Placental epithelial cell (primary cell): ENCODE results near the genes KLHDC4 and CA5A.

DNA sequence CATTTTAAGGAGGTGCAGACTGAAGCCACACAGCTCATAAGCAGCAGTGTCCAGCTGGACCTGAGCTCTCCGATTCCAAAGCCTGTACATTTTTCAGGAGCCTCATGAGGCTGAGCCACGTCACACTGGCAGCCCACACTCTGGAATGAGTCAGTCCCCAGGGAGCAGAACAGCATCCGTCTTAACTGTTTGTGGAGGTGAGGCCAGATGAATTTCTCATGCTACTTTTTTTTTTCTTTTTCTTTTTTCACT, 116.1 kb downstream of the C16orf95 start:
- CAGE, long polyA plus RNA: no peak

- CAGE, long polyA plus RNA: no peak
Measured at GRCh38 chr16:87207551-87208076, 109.6 kb downstream of the C16orf95 start.

DNA sequence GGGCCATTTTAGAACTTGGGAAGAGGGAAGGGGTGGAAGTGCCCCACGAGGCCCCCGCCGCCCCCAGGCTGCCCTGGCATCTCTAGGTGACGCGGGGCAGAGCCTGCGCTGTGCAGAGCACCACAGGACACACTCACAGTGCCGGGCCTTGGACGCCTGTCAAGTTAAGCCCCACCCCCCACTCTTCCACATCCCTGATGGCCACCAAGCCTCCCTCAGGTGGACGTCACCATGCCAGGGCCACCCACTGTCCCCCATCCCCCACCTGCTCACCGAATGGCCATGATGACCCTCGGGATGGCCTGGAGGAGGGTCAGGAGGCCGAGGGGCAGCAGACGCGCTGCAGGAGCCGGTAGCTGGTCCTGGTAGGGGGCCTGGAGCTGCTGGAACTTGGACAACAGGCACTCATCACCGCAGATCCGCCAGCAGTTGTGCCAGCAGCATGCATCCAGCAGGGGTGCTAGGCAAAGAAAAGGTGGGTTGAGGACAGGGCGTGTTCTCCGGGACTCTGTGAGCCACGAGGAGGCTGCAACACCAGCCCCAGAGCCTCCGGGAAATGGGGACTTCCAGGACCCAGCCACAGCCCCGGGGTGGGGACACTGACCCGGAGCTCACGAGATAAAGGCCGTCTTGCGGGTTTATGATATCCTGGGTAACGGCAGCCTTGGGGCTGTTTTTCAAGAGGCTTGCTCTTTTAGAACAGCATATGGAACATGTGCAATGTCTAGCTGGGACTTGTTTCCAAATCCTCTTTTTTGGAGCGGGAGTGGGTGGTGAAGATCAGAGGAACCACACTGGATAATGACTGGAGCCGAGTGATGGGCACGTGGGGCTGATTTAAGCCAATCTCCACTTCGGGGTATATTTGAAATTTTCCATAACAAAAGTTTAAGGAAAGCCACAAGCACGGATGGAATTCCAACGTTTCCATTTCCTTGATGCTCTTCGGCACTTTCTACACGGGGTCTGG, 11.5 kb downstream of the C16orf95 start:
- CAGE, long polyA plus RNA: no peak

- CAGE, long polyA plus RNA: no peak
Measured at GRCh38 chr16:87335935-87336331, 18.7 kb upstream of the C16orf95 start.

GRCh38 chr16:87387909-87388946, 3.9 kb upstream of the MAP1LC3B start:
- CAGE, long polyA plus RNA: no peak

DNA sequence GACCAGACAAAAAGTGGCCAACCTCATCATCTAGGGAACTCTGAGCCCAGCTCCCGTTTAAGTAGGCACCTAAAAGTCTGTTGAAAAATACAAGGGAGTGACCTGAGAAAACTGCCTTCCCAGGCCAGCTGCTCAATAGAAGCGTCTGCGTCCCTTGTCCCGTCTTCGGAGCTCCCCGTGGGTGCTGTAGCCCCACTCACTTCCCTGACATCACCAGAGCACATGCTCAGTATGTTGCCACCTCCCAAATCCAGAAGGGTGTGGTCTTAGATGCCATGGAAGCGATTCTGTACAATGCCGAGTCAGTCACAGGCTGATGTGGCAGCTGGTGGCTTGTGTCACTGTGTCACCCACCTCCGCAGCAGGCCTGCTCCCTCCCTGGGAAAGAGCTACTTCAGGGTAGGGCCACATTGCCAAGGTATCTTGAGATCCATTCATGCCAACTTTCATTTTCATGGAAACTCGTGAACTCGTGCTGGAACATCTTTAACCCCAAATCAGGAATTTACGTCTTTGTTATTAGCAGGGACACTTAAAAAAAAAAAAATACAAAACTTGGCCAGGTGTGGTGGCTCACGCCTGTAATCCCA, 13.2 kb downstream of the MAP1LC3B start:
- CAGE, long polyA plus RNA: no peak

GRCh38 chr16:87487103-87488047, 5.4 kb downstream of the ZCCHC14 start:
- CAGE, long polyA plus RNA: no peak

GRCh38 chr16:87492062-87492517, 734 bp downstream of the ZCCHC14 start:
- CAGE, long polyA plus RNA: no peak

GRCh38 chr16:87551438-87551917, 50.8 kb upstream of the JPH3 start:
- CAGE, long polyA plus RNA: no peak

- CAGE, long polyA plus RNA: no peak
Measured at GRCh38 chr16:87554584-87555499, 47.5 kb upstream of the JPH3 start.

DNA sequence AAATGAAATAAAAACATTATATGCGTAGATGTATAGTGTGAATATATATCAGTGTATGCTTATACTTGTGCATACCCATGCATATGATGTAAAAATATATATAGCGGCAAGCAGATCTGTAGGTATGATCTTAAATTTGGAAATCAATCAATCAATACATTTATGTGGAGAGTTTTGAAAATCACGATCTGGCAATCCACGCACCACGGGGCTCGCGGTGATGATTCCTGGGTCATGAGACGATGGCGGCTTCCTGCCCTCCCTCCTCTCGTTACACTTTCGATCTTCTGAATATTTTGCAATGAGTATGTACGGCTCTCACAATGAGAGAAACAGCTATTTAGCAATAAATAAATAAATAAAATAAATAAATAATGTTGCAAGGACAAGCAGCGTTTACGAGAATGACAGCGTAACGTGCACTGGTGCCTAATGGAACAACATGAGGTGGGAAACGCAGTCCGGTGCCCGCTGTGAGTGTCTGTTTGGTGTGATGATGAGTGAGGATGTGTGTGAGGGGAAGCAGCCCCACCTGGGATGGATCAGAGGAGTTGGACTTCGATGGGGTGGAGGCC, 46.7 kb upstream of the JPH3 start:
- CAGE, long polyA plus RNA: no peak

DNA sequence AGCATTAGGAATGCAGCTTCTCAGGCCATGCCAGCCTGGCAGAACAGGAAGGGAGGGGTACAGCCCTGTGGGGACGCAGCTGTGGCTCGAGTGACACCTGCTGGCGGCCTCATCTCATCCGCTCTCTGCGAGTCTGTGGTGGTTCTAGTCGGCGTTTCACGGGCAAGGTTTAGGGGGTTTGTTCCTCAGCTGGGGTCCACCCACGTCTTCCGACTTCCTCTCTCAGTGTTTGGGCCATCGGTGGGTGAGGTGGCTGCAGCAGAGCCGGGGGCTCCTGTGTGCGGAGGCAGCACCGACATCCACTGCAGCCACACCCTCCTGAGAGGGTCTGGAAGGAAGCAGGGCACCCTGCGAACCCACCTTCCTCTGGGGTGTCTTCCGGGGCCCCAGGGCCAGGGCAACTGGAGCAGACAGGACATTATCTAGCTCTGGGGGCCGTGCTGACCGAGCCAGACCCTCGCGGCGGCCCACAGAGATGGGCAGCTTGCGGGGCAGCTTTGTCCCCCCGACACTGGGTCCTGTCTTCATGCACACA, 33.3 kb downstream of the JPH3 start:
- CAGE, long polyA plus RNA: no peak

- CAGE, long polyA plus RNA: no peak
Measured at GRCh38 chr16:87648184-87648652, 45.9 kb downstream of the JPH3 start.

DNA sequence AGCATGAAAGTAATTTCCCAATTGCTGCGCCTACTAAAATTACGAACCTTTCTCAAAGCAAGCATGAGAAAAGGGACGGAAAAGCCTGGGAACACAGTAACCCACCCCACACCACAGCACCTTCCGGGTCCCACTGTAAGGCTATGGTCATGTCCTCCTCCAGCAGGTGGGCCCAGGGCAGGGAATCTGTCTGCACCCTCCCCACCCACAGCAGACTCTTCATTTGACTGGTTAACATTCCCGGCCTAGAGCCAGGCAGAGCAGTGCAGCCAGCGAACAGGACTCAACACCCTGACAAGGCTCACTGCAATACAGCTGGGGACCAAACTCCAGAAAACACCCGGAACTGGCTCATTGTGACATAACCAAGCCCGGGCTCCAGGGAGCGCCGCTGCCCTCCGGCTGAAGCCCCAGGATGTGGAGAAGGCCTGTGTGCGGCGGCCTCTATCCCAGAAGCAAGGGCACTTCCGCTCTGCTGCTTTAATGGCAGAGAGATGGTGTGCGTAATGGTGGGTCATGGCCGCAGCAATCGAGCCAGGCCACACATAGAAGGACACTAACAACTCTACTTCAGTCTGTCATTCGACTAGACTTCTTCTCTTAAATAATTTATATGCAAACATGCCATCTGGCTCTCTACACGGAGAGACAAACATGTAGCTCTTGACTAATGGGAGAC, 18.2 kb downstream of the KLHDC4 start:
- CAGE, long polyA plus RNA: no peak

DNA sequence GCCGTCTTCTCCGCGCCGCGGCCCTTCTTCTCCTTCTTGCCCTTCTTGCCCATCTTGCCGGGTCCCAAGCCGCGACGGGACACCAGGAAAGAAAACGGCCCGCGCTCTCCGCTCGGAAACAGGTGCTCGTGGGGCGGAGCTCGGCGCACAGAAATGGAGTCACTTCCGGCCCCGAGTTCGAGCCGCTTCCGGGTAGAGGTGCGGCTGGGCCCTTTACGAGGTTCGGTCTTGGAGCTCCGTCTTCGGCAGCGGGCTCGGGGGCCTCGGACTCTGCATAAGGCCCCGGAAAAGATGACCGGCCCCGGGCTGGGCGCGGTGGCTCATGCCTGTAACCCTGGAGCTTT, at the start of gene KLHDC4:
KLHDC4 (minus strand) TSS at position 149 of the 344 bp plus-strand sequence.
- CAGE, long polyA plus RNA: no peak

- CAGE, long polyA plus RNA: no peak
Measured at GRCh38 chr16:87844394-87844772, 24.9 kb downstream of the SLC7A5 start.

- CAGE, long polyA plus RNA: no peak
Measured at GRCh38 chr16:87897479-87898132, 28.3 kb upstream of the SLC7A5 start.

- CAGE, long polyA plus RNA: no peak
Measured at GRCh38 chr16:87936313-87937243, at the start of gene CA5A. CA5A (minus strand) TSS chr16:87936529.

GRCh38 chr16:87955386-87956116, 4.3 kb downstream of the BANP start:
- CAGE, long polyA plus RNA: no peak

GRCh38 chr16:87982379-87982782, 31.1 kb downstream of the BANP start:
- CAGE, long polyA plus RNA: no peak